Helper T cell (primary cell): ENCODE measurements around the genes CST3 and NINL.

GRCh38 chr20:23436640-23437140, 2.8 kb upstream of the CSTL1 start:
- PRO-cap, 2 experiments: no peak in any of the 2 experiments

DNA sequence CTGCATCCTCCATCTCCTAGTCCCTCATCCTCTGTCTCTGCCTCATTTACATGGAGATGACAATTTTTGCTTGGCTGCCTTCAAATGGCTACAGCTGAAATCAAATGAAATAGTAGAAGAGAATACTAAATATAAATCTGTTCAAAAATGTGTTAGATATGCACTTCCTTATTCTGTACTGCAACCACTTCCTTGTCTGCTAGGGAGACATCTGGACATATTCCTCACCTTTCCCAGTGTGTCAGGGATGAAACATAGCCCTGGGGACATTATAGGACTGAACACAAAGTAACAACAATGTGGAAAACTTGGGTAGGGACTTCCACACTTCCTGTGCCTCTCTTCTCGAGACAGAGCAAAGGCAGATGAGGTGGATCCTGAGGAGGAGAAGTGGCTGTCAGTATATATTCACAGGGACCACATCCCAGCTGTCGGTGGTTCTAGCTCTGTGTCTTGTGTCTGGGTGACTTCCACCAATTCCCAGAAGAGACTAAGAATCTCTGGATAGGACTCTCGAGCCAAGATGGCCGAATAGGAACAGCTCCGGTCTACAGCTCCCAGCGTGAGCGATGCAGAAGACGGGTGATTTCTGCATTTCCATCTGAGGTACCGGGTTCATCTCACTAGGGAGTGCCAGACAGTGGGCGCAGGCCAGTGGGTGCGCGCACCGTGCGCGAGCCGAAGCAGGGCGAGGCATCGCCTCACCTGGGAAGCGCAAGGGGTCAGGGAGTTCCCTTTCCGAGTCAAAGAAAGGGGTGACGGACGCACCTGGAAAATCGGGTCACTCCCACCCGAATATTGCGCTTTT, 16.7 kb downstream of the CST9 start:
- PRO-cap, 2 experiments: no peak in any of the 2 experiments

DNA sequence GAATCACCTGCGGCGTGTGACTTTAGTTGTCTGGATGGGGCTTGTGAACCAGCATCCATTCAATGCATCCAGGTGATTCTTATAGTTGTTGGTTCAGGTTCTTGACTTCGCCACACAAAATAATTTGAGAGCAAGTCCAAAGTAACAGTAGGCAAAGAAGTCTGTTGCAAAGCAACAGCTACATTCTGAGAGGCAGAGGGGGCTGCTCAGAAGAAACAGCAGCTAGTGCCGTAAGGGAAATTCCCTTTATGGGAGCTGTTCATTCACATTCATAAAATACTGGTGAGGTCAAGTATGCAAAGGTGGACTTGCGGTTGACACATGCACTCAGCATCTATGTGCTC, 12.7 kb downstream of the CST3 start:
- PRO-cap, 2 experiments: no peak in any of the 2 experiments

DNA sequence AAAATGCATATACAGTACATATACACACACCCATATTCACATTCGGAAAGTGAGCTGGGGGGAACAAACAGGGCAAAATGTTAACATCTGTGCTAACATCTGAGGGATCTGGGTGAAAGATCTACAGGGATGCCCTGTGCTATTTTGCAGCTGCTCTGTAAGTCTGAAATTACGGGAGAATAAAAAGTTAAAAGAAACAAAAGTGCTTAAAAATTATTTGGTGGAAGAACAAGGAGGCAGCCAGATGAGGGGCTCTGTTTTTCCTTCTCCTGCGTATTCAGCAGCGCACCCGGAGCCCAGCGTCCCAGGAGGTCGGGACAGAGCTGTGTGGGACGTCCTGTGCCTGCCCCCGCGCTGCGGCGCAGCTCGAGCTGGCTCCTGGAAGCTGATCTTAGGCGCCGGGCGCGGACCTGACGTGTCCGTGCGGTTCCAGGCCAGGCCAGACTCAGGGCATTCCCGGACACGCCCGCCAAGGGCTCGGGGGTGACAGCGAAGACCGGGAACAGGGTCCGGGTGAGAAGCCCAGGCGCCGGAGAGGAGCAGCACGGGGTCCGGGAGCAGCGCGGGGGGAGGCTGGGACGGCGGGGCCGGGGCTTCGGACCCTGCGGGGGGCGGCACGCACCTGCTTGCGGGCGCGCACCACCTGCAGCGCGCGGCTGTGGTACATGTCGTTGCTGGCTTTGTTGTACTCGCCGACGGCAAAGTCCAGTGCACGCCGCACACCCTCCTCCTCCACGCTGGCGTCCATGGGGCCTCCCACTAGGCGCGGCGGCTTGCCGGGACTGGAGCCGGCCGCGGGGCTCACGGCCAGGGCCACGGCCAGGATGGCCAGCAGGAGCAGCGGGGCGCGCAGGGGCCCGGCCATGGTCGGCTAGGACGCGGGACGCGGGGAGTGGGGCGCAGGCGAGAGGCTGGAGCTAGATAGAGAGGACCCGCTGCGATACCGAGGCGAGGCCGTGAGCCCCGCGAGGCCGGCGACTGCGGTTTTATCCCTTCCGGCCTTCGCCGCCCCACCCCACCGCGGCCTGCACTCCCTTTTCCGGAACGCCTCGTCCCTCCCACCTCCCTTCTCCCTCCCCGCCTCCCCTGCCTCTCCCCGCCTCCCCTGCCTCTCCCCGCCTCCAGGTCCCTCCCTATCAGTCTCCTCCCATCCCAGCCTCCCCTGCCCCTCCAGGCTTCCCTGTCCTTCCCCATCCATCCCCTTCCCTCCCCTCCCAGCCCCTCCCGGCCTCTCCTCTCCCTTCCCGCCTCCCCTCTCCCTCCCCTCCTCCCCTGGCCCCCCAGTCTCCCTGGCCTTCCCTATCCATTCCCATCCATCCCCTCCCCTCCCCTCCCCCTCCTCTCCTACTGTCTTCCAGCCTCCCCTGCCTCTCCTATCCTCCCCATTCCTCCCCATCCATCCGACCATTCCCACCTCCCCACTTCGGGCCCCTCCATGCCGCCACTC, at the start of gene CST3:
TSS of gene CST3 (minus strand) at position 958 of the 1,447 bp plus-strand sequence.
- PRO-cap, 2 experiments: no peak in any of the 2 experiments

DNA sequence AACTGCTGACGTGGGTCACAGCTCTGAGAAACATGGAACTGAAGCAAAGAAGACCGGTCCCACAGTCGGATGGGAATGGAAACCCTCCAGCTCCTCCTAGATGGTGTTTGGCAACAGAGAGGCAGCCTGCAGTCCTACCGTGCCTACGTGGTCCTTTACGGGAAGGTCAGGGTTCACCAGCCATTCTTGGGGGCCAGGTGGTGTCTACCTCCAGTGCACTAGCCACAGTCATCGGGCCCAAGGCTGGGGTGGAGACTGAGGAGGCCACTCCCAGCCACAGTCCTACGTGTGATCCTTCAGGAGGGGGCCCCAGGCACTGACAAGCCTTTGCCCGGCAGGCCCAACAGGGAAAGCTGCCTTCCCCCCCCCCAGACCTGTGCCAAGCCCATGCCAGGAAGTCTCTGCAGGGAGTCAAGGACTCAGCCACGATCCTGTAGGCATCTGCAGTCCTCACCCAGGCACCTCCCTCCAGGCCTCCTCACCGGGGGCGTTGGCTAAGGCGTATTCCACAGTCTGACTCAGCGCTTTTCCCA, 203.1 kb upstream of the CST7 start:
- PRO-cap, 2 experiments: no peak in any of the 2 experiments

DNA sequence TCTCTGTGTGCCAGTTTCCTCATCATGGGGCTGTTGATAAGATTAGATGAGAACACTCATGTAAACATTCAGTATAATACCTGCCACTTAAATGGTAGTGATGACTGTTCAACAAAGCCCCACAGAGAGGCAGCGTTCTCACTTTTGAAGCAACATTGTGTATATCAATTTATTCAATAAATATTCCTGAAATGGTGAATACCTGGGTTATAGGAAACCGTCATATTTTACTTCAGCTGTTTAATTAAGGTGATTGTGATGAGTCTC, 114.6 kb upstream of the CST7 start:
- PRO-cap, 2 experiments: no peak in any of the 2 experiments

DNA sequence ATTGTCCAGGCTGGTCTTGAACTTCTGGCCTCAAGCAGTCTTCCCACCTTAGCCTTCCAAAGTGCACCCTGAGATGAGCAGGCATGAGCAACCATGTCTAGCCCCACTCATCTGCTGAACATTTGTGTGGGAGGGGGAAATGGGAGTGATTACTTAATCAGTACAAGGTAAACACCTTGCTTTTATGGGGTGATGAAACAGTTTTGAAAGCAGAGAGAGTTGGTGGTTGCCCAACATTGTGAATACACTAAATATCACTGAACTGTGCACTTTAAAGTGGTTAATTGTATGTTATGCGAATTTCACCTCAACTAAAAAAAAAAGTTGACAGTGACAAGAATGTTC, 5.3 kb downstream of the APMAP start:
- PRO-cap, 2 experiments: no peak in any of the 2 experiments

DNA sequence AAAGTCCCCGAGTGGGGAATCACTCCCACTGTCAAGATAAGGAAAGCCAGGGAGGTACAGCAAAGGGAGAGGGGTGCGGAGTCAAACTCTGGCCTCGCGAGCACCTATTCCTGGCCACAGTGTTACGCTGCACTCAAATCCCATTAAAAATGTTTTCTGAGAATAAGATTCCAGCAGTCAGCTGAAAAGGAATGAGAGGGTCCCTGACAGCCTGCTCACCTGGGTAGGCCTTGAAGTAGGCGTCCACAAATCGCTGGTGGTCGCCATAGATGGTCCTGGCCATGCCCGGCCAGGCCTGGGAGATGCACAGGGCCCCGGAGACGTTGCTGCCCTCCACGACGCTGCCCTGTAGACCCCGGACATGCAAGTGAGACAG, 20.8 kb upstream of the APMAP start:
- PRO-cap, 2 experiments: no peak in any of the 2 experiments

DNA sequence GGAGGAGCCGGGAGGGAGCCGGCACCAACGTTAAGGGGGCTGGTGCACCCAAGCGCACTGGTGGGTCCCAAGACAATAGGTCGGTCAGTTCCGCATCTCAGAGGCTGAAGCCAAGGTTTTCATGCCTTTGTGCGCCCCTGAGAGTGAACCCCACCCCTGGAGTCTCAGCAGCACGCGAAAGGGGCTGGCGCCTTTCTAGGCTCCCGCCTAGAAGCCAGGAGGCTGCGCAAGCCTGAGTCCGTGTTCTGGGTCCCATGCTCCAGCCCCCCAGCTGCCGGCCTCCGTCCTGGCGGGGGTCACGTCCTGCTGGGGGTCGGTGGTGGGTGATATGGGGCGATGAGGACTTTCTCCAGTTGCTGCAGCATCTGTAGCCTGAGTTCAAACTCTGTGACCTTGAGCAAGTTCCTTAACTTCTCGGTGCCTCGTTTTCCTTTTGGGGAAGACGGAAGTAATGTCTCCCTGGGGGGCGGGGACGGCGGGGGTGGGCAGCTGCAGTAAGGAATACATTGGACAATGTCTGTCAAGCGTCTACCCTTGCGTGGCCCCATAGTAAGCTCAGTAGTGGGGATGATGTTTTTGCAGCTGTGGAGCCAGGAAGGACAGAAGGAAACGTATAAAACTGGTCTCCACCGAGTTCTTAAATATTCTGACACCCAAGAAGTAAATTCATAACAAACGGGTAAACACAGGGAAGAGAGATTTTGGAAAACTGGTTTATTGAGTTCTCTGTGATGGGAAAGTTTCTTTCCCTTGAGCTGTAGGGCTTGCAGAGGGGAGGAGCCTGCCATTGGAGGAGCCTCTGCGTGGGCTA, 812 bp upstream of the ACSS1 start:
- PRO-cap, 2 experiments: peak in 1 of 2 experiments; most common plus-strand start position 559 of the sequence (in 1); most common minus-strand start position 435 of the sequence (in 1)

- PRO-cap, 2 experiments: no peak in any of the 2 experiments
Measured at GRCh38 chr20:25226852-25227489, 20.9 kb upstream of the PYGB start.

DNA sequence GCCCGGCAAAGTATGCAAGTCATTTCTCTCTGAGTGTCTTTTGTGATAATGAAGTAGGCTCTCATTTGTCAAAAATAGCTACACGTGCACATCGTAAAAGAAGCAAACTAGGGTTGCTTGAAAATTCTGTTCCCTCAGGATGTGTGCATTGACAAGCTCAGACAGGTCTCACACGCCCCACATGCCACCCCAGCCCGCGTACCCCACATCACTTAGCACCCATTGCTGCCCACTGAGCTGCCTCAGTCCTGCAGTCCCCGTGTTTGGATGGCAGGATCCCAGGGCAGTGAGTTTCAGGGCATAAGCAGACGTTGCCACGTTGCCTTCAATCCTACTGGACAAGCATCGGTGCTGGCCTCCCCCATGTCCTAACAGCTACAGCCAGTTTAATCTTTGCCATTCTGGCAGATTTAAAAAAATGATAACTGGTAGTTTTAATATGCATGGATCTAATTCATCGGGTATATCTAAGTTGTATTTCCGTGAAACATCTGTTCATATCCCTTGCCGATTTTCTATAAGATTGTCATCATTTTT, 20.3 kb upstream of the PYGB start:
- PRO-cap, 2 experiments: no peak in any of the 2 experiments

DNA sequence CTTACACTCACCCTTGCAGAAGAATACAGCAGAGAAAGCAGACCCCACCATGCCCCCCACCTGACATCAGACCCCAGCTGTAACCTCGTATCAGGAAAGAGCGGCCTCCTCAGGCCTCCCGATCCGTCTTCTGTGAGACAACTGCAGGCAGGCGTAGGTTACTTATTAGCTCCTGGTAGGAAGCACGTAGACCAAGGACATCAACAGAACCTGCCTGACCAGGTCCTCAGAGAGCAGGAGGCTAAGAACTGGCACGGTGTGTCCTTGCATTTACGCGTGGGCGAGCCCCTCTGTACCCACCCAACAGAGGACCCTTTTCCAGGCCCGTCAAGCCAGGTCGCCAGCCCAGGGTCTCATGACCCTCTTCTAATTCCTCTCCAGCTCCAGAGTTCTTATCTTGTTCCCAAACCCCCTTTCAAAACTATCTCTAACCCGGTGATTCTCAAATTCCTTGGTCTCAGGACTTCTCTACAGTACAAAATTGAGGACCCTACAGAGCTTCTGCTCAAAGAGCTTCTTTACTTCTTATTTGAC, 51.0 kb downstream of the ABHD12 start:
- PRO-cap, 2 experiments: no peak in any of the 2 experiments

- PRO-cap, 2 experiments: no peak in any of the 2 experiments
Measured at GRCh38 chr20:25380916-25381296, 9.7 kb downstream of the ABHD12 start.

- PRO-cap, 2 experiments: no peak in any of the 2 experiments
Measured at GRCh38 chr20:25464507-25465050, 57.1 kb downstream of the GINS1 start.

GRCh38 chr20:25584460-25584718, 942 bp downstream of the NINL start:
- PRO-cap, 2 experiments: no peak in any of the 2 experiments

DNA sequence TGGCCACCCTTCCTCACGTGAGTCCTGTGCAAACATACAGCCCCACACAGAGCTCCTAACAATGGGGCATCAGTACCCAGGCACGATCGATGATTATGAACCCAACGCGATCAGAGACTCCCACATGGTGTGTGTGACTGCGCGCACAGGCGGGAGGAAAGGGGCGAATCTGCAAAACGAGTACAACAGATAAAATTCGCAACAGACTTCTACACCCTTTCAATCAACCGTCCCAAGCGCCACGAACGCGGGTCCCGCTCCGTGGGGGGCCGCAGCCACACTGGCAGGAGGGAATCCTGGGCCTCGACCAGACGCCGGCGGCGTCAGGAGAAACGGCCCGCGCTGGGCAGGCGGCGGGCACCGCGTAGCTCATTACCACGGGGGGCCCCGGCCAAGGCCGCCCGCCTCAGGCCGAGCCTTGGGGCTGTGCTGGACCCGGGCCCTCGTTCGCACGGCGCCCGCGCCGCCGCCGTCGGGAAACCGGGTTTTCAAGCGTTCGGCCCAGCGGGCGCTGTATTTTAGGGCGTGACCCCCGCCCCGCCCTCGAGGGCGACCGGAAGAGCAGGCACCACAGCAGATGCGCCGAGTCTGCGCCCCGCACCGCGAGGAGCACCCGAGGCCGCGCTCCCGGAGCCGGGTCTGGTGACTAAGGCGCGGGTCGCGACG, 479 bp downstream of the NINL start:
- PRO-cap, 2 experiments: peak in 2 of 2 experiments; most common plus-strand start position 585 of the sequence (in 2); most common minus-strand start position 482 of the sequence (in 1)

GRCh38 chr20:25585385-25586063, at the start of gene NINL:
TSS of gene NINL (minus strand) at chr20:25585531.
- PRO-cap, 2 experiments: peak in 2 of 2 experiments; most common minus-strand start chr20:25585518 (in 2)

DNA sequence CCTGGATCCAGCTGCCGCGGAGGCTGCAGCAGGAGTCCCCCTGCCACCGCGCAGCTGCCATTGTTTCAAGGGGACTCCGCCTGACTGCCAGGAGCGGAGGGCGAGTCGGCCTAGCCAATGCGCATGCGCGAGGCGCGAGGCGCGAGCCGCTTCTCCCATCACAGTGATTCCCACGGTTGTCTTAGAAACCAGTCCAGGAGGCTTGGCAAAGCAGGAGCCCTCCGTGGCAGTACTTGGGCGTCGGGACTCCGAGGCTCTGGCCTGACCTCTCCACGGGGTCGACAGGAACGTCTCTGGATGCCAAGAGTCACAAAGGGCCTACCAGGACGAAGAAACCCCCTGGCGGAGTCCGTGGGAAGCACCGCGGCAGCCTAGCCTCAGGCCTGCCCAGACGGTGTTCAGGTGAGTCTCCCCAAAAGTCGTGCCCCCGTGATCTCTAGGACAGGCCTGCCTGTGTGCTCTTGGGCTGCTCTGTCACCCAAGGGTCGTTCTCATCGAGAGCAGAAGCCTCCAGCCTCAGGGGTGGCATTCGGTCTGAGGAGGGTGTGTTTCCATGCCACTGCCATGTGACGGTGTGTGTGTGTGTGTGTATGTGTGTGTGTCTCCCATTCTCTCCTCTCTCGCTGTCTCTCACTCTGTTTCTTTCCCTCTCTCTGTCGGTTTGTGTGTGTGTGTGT, 290.7 kb upstream of the ZNF337 start:
- PRO-cap, 2 experiments: no peak in any of the 2 experiments

DNA sequence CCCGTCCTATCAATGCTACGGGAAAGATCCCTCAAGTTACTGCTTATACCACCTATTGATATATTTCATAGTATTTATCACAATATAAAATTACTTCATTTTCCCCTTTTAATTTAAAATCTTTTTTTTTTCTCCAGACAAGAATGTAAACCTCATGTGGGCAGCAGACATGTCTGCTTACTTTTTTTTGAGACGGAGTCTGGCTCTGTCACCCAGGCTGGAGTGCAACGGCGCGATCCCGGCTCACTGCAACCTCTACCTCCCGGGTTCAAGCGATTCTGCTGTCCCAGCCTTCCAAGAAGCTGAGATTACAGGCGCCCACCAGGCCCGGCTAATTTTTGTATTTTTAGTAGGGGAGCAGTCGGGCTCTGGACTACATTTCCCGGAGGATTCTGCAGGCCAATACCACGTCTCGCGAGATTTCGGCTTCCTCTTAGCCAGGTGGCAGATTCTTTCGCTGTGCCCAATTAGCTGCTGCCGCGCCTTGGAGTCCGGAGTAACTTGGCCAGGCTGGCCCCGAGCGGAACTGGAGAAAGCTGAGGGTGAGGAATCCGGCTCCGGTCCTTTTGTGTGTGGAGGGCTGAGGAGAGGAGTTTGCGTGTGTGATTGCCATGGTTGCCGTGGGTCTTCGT, 312.8 kb upstream of the ZNF337 start:
- PRO-cap, 2 experiments: no peak in any of the 2 experiments

- PRO-cap, 2 experiments: no peak in any of the 2 experiments
Measured at GRCh38 chr20:29489132-29489459, 1768.4 kb upstream of the DEFB115 start.